H7 (cell line): ENCODE results near the genes AP5Z1 and RBAK.

- RAMPAGE, long total RNA, result no peak
Observed at GRCh38 chr7:3216926-3217632, 84.0 kb upstream of the SDK1 start.

DNA sequence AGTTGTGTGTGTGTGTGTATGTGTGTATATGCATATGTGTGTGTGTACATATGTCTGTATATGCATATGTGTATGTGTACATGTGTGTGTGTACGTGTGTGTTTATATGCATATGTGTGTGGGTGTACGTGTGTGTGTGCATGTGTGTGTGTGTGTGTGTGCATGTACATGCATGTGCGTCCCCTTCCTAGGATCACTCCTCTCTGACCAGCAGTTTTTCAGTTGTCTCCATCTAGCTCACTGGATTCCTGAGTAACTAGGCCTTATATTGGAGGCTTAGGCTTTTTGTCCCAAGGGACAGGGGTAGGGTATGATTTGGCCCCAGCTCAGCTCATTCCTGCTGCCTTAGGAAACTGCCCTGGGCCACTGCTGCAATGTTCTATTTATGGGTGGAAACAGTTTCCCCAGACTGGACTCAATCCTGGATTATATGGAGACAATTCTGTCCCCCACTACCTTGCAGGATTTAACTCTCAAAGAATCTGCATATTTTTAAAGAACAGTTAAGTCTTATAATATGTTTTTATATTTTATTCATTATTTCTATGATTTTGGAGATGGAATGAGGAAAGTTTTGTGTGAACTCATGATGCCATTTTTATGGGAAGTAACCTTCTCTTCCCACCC lies 68.8 kb upstream of the SDK1 start:
- RAMPAGE, long total RNA, result no peak

- RAMPAGE, long total RNA, result no peak
Observed at GRCh38 chr7:3267666-3268487, 33.2 kb upstream of the SDK1 start.

GRCh38 chr7:3651072-3651898 lies 350.2 kb downstream of the SDK1 start:
- RAMPAGE, long total RNA, result no peak

DNA sequence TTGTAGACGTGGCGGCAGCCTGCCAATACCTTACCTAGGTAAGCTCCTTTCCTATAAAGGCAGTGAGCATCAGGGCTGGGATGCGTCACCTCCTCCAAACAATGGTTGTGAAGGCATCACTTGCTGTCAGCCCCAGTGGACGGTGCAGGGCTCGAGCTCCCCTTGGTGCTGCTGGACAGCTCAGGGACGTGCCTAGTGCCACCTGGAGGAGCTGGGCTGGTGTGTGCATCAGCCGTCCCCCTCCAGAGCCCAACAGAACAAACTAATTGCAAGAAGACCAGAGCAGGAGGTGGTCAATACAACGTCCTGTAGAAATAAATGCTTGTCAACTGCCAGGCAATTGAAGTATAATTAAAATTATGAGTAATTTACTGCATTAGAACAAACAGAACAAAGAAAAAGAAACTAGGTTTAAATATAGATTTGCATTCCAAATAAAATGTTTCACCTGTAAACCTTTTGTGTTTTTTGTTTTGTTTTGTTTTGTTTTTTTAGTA lies 517.5 kb upstream of the FOXK1 start:
- RAMPAGE, long total RNA, result no peak

- RAMPAGE, long total RNA, result no peak
Observed at GRCh38 chr7:4612934-4613883, 68.9 kb upstream of the FOXK1 start.

DNA sequence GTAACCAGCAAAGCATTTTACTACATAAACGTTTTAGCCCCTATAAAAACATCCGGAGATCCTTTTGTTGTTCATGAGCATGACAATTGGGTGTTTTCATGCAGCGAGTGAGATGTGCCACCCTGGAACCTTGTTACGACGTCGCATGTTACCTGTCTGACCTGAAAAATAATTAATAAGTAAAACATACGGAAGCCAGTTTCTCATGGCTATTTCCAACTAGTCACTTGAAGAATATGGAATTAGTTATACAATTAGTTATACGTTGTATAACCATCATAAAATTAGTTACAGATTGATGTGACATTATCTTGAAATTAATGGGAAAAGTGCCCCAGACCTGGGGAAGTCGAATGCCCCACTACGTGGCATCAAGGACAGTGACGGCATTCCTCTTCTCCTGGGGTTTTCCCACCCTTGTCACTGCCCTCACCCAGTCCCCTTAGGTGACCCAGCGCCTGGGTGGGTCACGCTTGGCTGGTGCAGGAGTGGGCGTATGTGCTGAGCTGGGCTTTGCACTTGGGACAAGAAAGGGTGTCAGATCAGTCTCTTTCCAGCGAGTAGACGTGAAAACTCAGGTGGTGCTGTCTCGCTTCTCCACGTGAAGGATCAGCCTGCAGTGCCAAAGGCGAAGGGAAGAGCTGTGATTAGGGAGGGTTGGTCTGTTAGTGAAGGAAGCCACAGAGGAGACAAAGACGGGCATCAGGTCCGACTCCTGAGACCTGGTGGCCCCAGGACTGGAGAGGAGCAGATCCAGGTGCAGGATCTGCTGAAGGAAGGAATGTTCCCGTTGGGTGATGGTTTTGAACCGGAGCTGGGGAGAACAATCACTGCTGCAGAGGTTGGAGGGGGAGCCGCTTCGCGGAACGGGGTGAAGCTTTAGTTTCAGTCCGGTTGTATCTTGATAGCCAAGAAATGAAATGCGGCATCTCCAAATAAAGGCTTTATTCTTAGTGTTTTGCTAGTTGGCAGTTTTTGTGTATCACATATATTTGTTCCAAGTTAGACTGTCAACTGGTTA lies 7.6 kb downstream of the FOXK1 start:
- RAMPAGE, long total RNA, result no peak

GRCh38 chr7:4692014-4692448 lies 9.9 kb downstream of the FOXK1 start:
- RAMPAGE, long total RNA, result no peak

GRCh38 chr7:4725256-4725890 lies 43.3 kb downstream of the FOXK1 start:
- RAMPAGE, long total RNA, result no peak

GRCh38 chr7:4765099-4765576 lies 10.3 kb upstream of the AP5Z1 start:
- RAMPAGE, long total RNA, result no peak

GRCh38 chr7:4774808-4775773 lies at the start of gene AP5Z1:
Gene AP5Z1, plus strand, starts transcription at chr7:4775623.
- RAMPAGE, long total RNA, result no peak

GRCh38 chr7:4782690-4783553 lies 7.5 kb downstream of the AP5Z1 start:
- RAMPAGE, long total RNA, result no peak

DNA sequence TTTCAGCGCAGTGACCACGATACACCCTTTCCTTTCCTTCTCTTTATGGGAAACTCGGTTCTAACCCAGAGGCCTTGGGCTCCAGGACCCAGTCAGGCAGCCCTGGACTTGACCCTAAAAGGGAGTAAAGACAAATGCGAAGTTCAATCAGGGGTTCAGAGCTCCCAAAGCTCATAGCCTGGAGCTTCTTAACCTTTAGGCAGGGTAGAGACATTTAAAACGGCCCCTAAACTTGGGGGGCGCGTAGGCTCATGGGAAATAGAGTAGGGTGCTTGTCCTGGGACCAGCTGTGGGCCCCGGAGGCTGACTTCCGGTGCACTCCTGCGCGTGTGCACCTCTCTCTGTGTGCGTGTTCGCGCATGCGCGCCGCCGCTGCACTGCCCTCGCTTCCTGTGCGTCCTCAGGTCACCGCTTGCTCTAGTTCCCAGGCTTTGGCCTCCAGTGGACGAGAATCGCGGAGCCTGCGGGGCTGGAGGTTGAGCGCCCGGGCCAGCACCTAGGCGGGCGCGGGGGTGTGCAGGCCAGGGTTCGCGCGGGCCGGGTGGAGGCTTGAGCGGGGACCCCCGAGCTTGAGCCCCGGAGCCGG lies at the start of gene RBAK:
Gene RBAK, plus strand, starts transcription at position 377 of the 586 bp plus-strand sequence.
- RAMPAGE, long total RNA, result no peak

- RAMPAGE, long total RNA, result no peak
Observed at GRCh38 chr7:5064071-5065097, 18.7 kb downstream of the RBAK start.

DNA sequence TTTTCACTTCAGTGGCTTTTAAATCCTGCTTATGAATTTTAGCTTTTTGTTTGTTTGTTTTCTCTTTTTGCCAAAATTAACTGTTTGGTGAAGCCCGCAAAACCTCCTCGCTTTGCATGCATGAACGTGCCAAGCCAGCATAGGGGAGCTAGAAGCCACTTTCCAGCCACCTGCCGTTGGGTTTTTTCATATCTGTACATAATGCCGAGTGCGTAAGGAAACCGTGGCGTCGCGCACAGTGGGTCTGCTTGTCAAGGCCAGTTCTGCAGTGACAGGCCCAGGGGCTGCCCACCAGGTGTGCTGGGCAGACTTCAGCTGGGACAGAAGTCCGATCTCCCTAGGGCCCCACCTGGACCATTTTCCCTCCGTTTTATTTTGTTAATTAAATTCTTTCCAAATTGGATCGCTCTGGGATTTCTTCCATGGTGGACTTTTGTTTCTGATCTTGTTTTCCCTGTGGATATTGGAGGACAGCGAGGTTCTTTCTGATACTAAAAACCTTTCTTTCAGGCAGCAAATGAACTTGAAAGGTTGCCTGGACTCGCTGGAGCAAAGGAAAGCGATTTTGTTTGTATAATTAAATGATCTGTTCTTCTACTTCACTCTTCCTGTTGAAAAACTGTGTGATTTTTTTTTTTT lies 41.2 kb downstream of the WIPI2 start:
- RAMPAGE, long total RNA, result no peak

- RAMPAGE, long total RNA, result no peak
Observed at GRCh38 chr7:5273568-5274388, 9.0 kb upstream of the SLC29A4 start.

GRCh38 chr7:5377104-5377573 lies 46.5 kb downstream of the TNRC18 start:
- RAMPAGE, long total RNA, result no peak

GRCh38 chr7:5396416-5396873 lies 27.2 kb downstream of the TNRC18 start:
- RAMPAGE, long total RNA, result no peak

GRCh38 chr7:5824042-5824639 lies 42.7 kb upstream of the RNF216 start:
- RAMPAGE, long total RNA, result no peak

- RAMPAGE, long total RNA, result no peak
Observed at GRCh38 chr7:5831034-5831833, 49.4 kb upstream of the OCM start.